ENCODE measurements around a stretch of chr3.

DNA sequence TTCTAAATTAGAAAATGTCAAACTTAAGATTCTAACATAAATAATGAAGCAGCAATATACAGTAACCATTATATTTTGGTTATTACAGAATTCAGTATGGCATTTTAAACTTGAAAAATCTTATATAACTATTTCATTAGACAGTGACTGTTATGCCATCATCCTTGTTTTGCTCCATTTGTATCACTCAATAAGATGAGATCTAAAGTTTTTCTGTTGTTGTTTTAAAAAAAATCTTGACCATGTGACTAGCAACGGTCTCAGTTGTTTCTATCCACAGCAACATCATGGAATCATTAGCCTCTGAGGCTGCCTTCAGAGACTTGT is 129.9 kb downstream of the DLG1 start:
- PRO-cap = no peak

DNA sequence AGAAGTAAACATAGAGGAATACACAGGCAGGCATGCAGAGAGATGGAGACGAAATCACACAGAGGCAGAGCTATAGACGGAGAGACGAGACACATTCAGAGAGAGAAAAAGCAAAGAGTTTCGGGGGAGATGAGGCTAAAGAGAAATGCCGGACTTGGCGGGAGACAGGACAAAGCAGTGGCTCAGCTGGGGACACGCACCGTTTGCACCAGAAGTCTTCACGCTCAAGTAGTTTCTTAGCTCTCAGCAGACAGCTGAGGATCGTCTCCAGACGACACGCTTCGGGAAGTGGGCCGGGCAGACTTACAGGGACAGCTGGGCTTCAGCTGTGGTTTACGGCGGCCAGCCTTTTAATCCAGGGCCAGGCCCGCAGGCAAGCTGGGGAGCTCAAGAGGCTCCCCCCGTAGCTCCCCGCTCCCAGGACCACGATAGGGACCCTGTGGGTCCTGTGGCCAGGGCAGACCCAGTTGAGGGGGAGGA is 56.2 kb upstream of the DLG1 start:
- PRO-cap = no peak

DNA sequence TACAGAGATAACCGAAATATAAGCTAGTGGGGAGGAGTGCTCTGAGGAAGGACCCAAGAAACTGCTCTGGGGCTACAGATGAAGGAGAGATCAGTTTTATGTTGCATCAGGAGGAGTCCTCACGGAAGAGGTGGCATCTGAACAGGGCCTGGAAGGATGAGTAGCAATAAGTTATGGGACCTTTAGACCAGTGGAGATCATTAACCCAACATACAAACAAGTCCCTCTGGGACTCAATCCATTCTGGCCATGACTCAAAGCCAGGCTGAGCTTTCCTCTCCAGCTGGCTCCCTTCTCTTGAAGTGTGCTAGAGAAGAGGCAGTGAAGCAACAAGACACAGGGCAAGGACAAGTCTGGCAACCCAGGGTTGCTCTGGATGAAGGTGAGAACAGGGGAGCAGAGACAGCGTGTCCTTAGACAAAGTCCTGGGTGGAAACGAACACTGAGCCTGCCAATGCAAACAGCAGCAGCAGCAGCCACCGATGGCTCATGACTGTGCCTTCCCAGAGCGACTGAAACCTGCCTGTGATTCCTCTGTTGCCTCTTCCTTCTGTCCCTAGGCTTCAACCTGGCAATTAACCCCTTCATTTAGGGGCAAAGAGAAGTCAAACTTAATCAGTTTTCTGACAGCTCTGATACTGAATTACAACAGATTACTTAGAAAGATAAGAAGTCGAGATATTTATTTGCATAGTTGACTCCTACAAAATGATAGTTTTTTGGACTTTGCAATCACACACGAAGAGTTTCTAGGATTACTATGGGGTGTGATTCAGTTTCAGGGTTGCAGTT is 86.8 kb downstream of the BDH1 start:
- PRO-cap = no peak

DNA sequence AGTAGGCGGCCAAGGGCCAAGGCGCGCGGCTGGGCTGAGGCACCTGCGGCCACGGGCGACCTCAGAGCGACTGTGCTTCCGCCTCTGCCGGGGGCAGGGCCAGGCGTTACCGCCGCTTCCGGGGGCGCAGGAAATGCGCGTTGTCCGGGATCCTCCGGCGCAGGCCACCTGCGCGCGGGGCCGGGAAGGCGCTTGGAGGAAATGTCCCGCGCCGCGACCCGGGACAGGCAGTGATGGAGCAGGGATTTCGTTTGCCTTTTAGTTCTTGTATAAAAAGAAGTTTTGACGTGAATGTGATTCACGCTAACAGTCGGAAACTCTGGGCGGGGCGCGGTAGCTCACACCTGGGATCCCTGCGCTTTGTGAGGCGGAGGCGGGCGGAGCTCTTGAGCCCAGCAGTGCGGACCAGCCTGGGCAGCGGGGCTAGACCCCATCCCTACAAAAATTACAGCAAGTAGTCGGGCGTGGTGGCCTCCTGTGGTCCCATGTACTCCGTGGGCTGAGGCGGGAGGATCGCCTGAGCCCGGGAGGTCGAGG is 81.9 kb downstream of the RUBCN start:
- PRO-cap = no peak

GRCh38 chr3:197674440-197675161 is 62.1 kb downstream of the RUBCN start:
- PRO-cap = no peak

GRCh38 chr3:197748677-197749044 is 1.0 kb upstream of the FYTTD1 start:
- PRO-cap = no peak

GRCh38 chr3:197792039-197792305 is 918 bp downstream of the LRCH3 start:
- PRO-cap = no peak

DNA sequence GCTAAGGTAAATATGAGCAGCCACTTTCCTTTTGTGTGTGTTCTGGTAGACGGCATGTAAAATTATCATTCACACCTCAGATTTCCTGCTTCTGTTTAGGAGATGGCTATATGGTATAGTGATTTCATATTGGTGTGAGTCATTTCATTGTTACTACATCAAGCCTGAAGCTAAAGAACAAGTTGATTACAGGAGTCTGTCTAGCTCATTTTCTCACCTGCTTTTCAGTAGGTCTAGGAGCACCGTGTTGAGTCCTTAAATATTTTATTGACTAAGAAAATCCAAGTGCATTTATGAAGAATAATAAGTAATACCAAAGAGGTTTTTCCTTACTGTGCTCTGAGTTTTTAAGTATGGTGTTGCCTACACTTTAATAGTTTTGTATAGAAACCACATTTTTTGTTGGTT is 2.3 kb downstream of the LRCH3 start:
- PRO-cap = no peak

GRCh38 chr3:197811358-197811768 is 20.3 kb downstream of the LRCH3 start:
- PRO-cap = no peak

- PRO-cap = no peak
Observed at GRCh38 chr3:197906583-197906974, 43.4 kb upstream of the RPL35A start.

- PRO-cap = no peak
Observed at GRCh38 chr3:197955472-197956125, 4.2 kb downstream of the IQCG start.

GRCh38 chr3:198106086-198106498 is 146.1 kb downstream of the LMLN start:
- PRO-cap = no peak

Data from type B pancreatic cell (in vitro differentiated cells).